ENCODE results near the gene ADGRA1.

DNA sequence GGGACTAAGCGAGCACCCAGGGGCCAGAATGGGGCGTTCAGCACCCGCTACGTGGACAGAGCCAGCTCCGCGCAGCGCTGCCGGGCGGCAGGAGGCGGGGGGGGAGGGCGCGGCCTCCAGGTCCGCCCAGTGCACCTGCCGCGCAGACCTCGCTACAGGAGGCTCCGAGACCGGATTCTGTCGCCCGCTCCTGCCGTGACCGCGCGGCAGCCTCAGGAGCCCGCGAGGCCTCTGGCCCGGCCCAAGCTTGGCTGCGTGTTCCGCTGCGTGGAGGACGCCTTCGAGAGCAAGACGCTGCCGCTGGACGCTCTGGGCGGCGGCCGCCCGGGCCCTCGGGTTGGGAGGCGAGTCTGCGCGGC, 1.1 kb upstream of the DPYSL4 start:
- RRBS = 89% methylated on average over 32 of the region's 43 CpGs

- RRBS = no CpG with 5 or more reads among the region's 2 CpGs
Observed at GRCh38 chr10:132395328-132395709, 1.7 kb upstream of the PWWP2B start.

GRCh38 chr10:132404808-132405942, 8.2 kb downstream of the PWWP2B start:
- RRBS = 96% methylated on average over 51 of the region's 115 CpGs

GRCh38 chr10:132438996-132439486, 42.0 kb downstream of the PWWP2B start:
- RRBS = no CpG with 5 or more reads among the region's 11 CpGs

- RRBS = no CpG with 5 or more reads among the region's 23 CpGs
Observed at GRCh38 chr10:132519549-132520061, 18.0 kb upstream of the INPP5A start.

GRCh38 chr10:132568699-132569278, 31.2 kb downstream of the INPP5A start:
- RRBS = no CpG with 5 or more reads among the region's 13 CpGs

DNA sequence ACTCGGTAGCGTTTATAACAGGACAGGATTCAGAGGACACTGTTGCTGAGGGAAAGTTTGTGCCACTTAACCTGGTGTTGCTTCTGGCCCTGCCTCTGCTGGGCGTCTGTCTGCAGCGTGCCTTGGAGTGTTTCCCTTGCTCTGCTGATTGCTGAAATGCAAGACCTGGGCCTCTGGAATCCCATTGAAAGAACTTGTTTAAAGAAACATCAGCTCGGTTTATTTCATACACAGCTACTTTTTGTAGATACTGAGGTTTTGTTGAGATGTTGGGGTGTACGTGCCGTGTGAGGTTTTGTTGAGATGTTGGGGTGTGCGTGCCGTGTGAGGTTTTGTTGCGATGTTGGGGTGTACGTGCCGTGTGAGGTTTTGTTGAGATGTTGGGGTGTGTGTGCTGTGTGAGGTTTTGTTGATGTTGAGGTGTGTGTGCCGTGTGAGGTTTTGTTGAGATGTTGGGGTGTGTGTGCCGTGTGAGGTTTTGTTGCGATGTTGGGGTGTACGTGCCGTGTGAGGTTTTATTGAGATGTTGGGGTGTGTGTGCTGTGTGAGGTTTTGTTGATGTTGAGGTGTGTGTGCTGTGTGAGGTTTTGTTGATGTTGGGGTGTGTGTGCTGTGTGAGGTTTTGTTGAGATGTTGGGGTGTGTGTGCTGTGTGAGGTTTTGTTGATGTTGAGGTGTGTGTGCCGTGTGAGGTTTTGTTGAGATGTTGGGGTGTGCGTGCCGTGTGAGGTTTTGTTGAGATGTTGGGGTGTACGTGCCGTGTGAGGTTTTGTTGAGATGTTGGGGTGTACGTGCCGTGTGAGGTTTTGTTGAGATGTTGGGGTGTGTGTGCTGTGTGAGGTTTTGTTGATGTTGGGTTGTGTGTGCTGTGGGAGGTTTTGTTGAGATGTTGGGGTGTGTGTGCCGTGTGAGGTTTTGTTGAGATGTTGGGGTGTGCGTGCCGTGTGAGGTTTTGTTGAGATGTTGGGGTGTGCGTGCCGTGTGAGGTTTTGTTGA, 35.4 kb downstream of the INPP5A start:
- RRBS = no CpG with 5 or more reads among the region's 29 CpGs

DNA sequence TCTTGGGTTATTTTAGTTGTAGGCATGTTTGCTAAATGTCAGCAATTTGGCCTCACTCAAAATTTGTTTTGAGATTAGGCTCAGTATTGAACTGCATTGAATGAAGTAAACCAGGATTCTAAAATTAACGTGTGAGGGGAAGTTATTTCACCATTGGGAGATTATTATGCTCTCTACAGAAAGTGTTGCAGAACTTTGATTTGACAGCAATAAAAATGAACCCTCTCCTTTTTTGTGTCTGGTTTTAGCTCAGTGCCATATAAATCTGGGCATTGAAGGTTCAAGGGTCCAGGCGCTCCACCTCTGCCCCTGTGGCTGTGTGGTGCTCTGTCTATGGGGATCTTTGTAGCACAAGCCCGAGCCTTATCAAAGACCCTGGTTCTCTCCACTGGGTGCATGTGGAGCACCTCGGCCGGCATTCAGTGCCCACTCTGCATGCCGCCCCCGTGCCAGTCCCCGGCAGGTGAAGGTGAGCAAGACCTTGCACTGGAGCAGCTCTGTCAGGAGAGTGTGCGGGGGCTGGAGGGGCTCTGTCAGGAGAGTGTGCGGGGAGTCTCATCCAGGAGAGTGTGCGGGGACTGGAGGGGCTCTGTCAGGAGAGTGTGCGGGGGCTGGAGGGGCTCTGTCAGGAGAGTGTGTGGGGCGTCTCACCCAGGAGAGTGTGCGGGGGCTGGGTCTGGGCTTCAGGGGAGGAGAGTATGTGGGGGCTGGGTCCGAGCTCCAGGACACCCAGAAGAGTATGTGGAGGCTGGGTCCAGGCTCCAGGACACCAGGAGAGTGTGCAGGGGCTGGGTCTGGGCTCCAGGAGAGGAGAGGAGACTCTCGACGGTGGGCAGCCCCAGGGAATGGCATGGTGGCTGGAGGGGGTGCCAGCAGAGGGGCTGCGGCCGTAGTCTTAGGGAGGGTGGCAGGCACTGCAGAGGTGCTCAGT, 40.7 kb downstream of the INPP5A start:
- RRBS = 88% methylated on average over 4 of the region's 19 CpGs

DNA sequence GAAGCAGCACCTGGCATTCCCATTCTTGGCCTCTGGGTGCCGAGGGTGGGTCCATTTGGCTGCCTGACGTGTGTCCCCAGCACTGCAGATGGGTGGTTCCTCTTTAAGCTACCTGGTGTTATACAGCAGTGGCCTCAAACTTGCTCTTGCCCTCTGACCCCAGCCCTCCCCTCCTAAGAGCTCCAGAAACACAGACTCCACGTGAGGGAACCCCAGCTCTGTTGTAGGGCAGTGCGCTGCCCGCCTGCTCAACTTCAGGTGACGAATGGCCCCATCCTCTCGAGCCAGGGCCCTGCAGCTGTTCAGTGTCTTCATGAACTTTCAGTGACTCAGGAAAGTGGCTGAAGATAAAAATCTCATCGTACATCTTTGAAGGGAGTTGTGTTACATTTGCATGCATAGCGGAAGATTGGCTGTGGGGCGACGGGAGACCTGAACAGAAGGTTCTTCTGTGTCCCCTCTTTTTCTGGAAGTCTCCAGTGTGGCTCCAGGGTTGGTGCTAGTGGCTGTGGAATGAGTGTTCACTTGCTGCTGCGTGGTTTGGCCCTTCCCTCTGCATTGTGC, 91.6 kb downstream of the INPP5A start:
- RRBS = no CpG with 5 or more reads among the region's 12 CpGs

DNA sequence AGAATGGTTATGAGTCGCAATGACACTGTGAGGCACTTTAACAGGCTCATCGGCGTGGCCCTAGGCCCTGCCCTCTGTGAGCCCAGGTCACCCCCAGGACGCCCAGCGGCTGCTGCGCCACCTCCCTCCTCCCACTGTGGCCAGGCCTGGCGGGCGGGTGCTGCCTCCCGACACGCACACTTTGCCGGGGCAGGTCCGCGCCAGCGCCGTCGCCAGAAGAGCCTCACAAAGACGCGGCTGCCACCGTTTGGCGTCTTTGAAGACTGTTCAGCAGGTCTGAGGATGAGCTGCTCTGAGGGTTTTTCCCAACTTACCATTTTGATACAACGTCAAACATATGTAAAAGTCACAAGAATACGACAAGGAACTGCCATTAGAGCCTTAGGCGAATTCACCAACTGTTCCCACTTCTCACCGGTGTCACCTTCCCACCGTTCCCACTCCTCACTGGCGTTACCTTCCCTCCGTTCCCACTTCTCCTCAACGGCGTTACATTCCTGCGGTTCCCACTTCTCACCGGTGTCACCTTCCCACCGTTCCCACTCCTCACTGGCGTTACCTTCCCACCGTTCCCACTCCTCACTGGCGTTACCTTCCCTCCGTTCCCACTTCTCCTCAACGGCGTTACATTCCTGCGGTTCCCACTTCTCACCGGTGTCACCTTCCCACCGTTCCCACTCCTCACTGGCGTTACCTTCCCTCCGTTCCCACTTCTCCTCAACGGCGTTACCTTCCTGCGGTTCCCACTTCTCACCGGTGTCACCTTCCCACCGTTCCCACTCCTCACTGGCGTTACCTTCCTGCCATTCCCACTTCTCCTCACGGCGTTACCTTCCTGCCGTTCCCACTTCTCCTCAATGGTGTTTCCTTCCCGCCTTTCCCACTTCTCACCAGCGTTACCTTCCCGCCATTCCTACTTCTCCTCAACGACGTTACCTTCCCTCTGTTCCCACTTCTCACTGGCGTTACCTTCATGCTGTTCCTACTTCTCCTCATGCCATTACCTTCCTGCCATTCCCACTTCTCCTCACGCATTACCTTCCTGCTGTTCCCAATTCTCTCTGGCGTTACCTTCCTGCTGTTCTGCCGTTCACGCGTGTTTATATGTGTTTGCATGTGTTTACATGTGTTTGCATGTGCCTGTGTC, 22.7 kb upstream of the CFAP46 start:
- RRBS = no CpG with 5 or more reads among the region's 63 CpGs

DNA sequence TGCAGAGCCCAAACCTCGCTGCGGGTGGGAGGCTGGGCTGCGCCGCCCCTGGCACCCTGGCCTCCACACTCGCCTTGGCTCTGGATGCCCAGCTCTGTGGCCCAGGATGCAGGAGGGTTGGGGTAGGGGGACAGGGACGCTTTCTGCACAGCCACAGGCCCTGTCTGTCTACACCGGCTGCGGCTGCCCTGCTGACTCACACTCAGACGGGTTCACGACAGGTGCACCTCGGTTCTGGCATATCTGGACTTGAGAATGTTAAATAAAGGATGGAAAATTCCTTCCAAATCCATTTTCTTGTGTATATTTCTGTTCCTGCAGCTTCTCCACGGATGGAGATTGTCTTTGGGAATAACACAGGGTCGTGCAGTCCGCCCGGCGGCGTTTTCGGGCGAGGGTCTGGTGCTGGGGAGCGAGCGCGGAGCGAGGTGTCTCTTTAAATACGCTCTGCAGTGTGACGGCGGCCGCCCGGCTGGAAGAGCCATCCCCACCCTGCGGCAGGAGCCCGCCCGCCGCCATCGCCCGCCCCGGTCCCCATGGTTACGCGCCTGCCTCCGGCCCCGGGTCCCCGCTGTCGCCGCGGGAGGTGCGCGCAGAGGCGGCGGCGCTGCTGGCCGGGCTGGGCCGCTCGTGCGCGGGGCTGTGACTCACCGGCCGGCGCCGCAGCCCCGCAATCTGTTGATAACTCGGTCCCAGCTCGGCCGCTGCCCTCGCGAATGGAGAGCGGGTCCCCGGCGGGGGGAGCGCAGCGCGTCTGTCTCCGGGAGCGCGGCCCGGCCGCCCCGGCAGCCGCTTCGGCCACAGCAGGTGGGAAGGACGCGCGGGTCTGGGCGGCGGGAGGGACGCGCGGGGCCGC, at the start of gene ADGRA1:
Gene ADGRA1, plus strand, starts transcription at position 593 of the 856 bp plus-strand sequence.
- RRBS = 73% methylated on average over 44 of the region's 86 CpGs

GRCh38 chr10:133235234-133235842, 2.3 kb upstream of the VENTX start:
- RRBS = 9% methylated on average over 16 of the region's 47 CpGs

DNA sequence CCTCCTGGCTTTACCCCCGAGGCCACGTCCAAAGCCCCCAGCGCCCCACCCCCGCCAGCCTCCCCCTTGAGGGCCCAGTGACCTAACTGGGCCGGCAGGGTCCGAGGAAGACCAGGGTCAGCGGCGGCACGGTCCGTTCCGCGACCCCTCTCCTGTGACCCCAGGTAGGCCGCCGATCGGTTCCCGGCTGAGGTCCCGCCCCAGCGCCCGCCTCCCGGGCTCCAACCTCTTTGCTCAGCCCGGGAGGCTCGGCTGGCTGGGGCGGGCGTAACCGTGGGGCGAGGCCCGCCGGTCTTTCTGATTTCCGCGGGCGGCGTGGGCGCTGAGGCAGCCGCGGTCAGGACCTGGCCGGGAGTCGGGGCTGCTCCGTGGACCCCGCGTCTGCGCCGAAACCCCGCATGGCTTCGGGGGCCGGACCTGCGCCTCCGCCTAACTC, 1.3 kb upstream of the VENTX start:
- RRBS = 73% methylated on average over 20 of the region's 47 CpGs

DNA sequence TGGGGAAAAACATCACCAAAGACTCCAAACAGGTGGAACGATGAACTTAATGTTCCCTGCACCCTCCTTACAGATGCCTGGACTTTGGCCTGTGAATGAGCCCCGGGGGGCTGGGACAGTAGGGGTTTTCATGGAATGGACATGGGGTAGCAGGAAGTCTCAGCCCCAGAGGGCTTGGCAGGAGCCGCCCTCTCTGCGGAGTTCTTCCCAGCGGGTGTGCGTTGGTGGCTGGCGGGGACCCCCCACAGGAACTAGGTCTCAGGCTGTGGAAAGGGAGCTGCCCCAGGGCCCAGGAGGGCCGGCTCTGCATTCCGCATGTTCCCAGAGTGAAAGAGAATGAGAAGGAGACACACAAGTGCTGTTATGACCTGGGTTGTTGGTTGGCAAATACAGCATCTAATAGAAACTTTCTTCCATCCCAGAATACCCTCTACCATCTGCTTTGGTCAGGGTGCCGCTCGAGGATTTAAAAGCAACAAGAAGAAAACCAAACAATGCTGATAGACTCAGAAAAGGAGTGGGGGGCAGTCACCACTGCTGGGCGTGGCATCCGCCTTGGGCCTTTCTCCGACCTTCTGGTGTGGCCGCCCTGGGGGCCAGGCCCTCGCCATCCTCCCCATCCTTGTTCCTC, 3.8 kb downstream of the ZNF511 start:
- RRBS = no CpG with 5 or more reads among the region's 16 CpGs

GRCh38 chr10:133325212-133326575, 11.0 kb downstream of the CALY start:
- RRBS = 66% methylated on average over 47 of the region's 119 CpGs

DNA sequence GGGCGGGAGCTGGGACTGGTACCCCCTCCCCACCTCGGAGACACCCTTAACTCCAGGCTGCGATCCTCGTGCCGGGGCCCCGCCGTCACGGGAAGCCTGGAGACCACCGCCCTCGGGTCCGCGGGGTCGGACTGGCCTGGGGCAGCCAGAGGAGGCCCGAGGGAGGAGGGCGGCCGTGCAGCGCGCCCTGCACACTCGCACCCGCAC, 332 bp downstream of the CALY start:
- RRBS = 60% methylated on average over 4 of the region's 20 CpGs

GRCh38 chr10:133352012-133352330, 4.8 kb downstream of the PRAP1 start:
- RRBS = no CpG with 5 or more reads among the region's 13 CpGs

GRCh38 chr10:133419790-133420253, 4.6 kb downstream of the SPRN start:
- RRBS = 94% methylated on average over 2 of the region's 19 CpGs

DNA sequence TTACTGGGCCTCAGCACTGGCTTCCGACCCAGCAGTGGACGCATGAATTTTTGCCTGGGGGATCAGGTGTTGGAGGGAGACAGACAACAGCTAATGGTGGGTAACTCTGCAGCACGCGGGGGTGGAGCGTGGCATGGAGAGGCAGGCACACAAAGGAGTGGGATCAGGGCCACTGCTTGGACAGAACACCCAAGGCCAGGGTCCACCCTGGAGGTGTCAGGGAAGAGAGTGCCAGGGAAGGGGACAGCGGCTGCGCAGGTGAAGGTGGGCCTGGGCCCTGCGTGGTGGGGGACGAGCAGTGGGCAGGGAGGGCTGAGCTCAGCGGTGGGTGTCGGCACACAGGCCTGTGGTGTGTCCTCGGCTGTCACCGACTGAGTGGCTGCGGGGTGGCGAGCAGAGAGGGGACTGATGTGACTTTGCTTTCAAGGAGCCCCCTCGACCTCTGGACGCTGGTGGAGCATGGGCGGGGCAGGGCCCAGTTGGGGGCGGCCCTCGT, 8.5 kb upstream of the SCART1 start:
- RRBS = no CpG with 5 or more reads among the region's 20 CpGs

- RRBS = no CpG with 5 or more reads among the region's 1 CpG
Observed at GRCh38 chr10:133511720-133512078, 15.5 kb upstream of the CYP2E1 start.

Measured in NB4 (cell line).